Gastrocnemius medialis (tissue), 3 donors: ENCODE measurements around the genes UTP3, ANKRD17, CXCL3 and EPGN.

DNA sequence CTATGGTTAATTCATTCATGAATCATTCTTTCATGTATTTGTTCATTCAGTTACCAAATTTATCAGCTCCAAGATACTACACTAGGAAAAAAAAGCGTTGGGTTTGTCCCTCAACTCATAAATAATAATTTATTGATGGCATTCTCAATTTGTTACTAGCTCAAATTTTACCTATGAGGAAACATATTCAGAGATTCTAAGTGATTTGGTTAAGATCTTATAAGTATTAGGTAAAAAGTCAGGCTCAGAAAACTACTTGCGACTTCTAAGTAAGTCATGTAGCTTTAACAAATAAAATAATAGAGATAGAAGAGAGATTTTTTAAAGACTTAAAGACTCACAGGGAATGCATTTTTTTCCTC lies 6.7 kb upstream of the SULT1B1 start:
- PRO-cap: no peak
- RAMPAGE, long total RNA, 3 experiments: no peak in any of the 3 experiments

- PRO-cap: no peak
- RAMPAGE, long total RNA, 3 experiments: no peak in any of the 3 experiments
These were observed 4.3 kb downstream of the JCHAIN start for GRCh38 chr4:70662042-70662469.

DNA sequence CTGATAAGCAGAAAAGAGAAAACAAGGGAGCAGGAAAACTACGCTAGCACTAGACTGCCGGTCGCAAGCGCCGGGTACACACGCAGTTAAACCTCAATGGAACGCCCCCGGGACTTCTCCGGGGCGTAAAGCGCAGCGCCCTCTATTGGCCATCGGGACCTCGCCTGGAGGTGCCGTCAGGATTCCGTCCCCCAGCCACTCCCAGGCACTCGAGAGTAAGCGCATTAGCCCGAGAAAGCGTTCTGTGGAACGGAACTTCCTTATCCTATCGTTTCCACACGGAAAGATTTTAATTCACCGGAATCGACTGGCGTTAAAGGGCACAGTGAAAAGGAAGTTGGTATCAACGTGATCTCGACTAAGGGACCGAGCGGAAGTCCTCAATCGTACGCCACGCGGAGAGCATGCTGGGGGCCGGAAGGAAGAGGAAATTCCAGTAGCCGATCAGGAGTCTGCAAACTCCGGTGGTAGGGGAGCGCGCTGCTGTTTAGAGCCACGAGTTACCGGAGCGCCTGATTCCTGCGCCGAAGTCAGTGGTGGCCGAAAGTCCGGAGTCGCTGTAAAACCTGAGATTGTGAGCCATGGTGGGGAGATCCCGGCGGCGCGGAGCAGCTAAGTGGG lies at the start of gene UTP3:
TSS of gene UTP3 (plus strand) at position 436 of the 621 bp plus-strand sequence.
- PRO-cap: bidirectional peak, plus-strand start at position 343 of the sequence, minus-strand start at position 98 of the sequence; bidirectional peak, plus-strand start at position 436 of the sequence, minus-strand start at position 379 of the sequence
- RAMPAGE, long total RNA, 3 experiments: start-site peak on the plus strand in 2 of 3 experiments, centred at positions 431 to 442 of the sequence, 24 to 113 reads per replicate

- PRO-cap: no peak
- RAMPAGE, long total RNA, 3 experiments: no peak in any of the 3 experiments
These were observed 15.6 kb upstream of the RUFY3 start for GRCh38 chr4:70706126-70706628.

- PRO-cap: no peak
- RAMPAGE, long total RNA, 3 experiments: no peak in any of the 3 experiments
These were observed 3.6 kb downstream of the DCK start for GRCh38 chr4:70996923-70997523.

DNA sequence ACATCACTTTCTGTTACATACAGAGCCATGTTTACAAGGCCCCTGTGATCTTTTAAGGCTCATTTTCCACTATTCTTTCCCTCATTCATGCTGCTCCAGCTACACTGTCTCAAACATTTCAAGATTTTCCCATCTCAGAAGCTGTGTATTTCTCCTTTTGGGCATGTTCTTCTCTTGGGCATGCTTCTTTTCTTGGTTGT lies 45.8 kb upstream of the SLC4A4 start:
- PRO-cap: no peak
- RAMPAGE, long total RNA, 3 experiments: no peak in any of the 3 experiments

DNA sequence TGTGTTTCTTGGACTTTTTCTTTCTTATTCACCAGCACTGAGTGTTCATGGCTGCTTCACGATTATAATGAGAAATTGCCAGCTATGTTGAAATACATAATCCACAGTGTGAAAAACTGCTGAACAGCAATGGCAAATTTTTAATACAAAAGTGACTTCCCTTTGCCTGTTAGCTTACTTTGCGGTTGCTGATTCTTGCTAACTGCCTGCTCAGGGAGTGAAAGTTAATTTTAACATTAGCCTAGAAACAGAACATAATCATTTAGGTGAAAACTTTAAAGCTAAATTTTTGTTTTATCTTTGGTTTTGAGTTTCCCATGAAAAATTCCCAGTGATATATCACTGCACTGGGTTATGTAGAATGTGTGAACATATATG lies 1.9 kb upstream of the SLC4A4 start:
- PRO-cap: no peak
- RAMPAGE, long total RNA, 3 experiments: no peak in any of the 3 experiments

GRCh38 chr4:72846313-72846899 lies 223.1 kb downstream of the COX18 start:
- PRO-cap: no peak
- RAMPAGE, long total RNA, 3 experiments: no peak in any of the 3 experiments

GRCh38 chr4:73091033-73092369 lies 22.0 kb upstream of the COX18 start:
- PRO-cap: no peak
- RAMPAGE, long total RNA, 3 experiments: no peak in any of the 3 experiments

GRCh38 chr4:73147195-73147897 lies 77.8 kb upstream of the COX18 start:
- PRO-cap: no peak
- RAMPAGE, long total RNA, 3 experiments: no peak in any of the 3 experiments

DNA sequence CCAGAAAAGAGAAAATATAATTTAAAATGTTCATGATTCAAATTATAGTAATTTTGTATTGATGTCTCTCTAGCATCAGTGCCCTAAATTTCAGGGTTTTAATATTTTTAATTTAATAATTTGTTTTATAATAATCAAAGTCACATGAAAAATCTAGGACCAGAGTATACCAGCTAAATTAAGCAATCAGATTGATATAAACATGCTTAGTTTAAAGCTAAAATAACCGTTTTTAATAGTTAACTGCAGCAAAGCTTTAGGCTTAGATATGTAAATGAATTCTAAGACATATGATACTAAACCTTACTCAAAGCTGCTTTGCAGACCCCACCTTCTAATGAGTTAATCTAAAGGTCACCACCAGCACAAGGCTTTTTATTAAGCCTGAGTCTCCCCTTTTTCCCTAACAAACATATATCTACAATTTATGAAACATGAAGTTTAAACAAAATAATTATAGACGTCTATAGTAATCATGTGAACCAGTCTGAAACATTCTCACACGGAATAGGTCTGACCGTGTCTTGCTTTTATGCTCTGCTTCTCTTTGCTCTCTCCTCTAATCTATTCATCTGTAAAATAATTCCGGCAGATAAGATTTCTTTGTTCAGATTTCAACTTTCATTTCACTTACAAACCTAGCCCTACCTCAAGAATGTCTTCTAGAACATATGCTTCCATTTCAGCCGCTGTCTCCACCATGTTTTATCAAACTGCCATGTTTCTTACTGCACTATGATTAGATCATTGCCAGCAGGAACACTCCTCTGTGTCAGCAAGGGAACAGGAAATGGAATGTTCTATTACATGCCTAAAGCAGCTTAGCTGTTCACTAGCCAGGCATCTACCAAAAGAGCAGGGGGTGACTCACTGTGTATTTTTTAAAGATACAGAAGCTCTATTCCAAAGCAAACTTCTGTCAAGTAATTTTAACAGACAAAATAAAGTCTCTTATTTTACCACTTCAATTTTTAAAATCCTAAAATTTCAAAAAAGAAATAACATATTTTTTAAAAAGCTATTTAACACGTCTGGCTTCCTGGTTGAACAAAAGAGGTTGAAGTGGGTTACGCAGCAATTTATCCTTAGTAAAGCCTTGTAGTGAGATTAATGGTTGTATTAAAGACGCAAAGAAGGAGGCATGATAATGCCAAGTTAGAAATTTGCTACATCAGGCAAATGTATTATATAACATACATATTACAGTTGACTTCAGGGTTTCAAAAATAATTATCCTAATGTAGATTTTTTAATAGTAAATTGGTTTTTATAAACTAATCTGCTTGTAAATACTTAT lies 35.8 kb downstream of the ANKRD17 start:
- PRO-cap: unidirectional peak, minus-strand start at position 715 of the sequence
- RAMPAGE, long total RNA, 3 experiments: start-site peak on the minus strand in 2 of 3 experiments, centred at positions 754 to 766 of the sequence, 57 to 120 reads per replicate

DNA sequence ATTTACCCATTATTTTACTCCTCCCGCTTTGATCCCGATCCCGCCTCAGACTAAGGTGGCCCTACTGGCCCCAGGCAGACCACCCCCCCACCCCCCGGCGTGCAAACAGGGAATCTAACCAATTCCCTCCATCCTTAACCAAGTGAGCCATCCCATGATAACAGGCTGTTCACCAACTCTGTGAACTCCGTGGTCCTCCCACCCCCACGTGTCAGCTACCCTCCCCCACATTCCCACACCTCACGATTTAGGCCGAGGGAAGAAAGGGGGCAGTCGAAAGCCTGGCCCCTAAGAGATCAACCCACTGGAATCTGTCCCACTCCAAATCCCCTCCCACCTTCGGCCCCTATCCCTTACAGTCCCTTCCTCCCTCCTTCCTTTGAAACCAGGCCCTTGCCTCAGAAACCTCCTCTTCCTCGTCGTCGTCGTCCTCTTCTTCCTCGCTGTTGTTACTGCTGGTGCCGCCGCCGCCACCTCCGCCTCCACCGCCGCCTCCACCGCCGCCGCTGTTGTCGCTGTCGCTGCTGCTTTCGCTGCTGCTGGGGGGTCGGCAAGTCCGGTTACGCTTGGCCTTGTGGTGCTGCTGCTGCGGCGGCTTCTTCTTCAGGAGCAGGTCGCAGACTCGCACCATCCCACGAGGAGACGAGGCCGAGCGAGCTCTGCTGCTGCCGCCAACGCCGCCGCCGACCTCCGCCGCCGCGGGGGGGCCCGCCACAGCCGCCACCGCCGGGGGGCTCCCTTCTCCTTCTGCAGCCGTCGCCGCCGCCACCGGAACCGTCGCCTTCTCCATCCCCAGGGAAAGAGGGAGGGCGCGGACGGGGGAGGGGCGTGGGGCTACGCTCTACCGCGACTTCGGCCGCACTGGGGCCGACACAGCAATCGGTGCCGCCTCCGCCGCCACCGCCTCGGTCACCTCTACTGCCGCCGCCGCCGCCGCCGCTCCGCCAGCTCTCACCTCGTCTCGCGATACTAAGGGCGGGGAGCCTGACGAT lies at the start of gene ANKRD17:
TSS of gene ANKRD17 (minus strand) at position 920 of the 992 bp plus-strand sequence.
- PRO-cap: bidirectional peak, plus-strand start outside the sequence, minus-strand start at position 917 of the sequence
- RAMPAGE, long total RNA, 3 experiments: start-site peak on the minus strand in 2 of 3 experiments, centred at positions 681 to 686 of the sequence, 23 to 25 reads per replicate

- PRO-cap: bidirectional peak, plus-strand start at chr4:73704799, minus-strand start at chr4:73704674
- RAMPAGE, long total RNA, 3 experiments: no peak in any of the 3 experiments
These were observed 35.8 kb upstream of the CXCL8 start for GRCh38 chr4:73704414-73705045.

- PRO-cap: no peak
- RAMPAGE, long total RNA, 3 experiments: no peak in any of the 3 experiments
These were observed 2.3 kb downstream of the CXCL8 start for GRCh38 chr4:73742640-73743079.

DNA sequence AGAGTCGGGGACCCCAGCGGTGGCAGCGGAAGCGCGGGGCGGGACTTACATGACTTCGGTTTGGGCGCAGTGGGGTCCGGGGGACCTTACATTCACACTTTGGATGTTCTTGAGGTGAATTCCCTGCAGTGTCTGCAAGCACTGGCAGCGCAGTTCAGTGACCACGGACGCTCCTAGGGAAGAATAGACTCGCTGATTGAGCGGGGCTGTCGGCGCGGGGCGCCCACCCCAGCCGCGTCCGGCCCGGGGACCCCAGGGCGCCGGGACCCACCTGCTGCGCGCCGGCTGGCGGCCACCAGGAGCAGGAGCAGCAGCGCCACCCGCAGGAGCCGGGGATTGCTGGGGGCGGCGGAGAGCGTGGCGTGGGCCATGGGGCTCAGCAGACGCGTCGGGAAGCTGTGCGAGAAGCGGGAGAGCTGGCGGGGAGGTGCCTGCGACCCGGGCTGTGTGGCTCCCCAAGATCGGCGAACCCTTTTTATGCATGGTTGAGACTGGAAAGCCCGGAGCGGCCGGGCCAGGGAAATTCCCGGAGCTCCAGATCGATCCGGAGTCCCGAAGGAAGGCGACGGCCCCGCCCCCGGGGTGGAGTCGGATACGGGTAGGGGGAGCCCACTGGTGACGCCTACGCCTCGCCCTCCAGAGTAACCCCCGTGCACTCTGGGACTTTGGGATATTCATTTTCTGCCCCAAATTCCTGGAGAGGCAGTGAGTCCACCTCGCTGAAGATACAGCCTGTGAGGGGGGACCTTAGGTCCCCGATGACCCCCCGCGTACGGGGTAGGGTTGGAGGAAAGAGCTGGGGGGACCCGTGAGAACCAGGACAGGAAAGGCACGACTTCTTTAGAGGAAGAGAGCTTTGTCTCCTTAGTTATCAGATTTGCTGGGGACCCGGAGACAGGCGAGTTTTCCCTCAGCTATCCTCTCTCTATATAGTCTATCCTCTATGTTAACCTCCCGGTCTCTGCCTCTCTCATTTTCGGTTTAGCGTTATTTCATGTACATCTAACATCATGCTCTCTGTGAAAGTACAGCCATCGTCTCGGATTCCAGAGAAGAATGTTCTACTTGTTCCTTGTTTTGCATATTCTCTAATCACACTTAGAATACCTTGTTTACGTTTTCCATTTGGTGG lies at the start of gene CXCL3:
TSS of gene CXCL3 (minus strand) at position 449 of the 1,132 bp plus-strand sequence.
- PRO-cap: bidirectional peak, plus-strand start at position 627 of the sequence, minus-strand start at position 449 of the sequence
- RAMPAGE, long total RNA, 3 experiments: start-site peak on the minus strand in 1 of 3 experiments, centred at position 452 of the sequence, 9 reads per replicate

DNA sequence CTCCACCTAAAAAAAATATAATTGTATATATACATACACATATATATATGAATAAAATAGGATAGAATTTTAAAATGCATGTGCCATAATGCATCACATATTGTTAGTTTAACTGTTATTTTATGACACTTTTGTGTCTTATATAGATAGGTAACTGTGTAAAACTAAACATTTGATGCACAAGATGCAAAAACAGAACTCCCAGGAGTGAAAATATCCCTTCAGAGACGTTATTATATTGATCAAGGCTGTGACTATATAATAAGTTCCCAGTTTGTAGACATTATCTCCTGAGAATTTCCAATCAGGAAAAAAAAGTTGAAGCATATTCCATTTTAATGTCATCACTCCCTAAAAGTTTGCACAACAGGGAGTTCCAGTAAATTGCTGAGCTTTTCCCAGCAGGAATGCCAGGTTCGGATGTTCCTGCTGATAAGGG lies 4.9 kb upstream of the CXCL2 start:
- PRO-cap: no peak
- RAMPAGE, long total RNA, 3 experiments: no peak in any of the 3 experiments

DNA sequence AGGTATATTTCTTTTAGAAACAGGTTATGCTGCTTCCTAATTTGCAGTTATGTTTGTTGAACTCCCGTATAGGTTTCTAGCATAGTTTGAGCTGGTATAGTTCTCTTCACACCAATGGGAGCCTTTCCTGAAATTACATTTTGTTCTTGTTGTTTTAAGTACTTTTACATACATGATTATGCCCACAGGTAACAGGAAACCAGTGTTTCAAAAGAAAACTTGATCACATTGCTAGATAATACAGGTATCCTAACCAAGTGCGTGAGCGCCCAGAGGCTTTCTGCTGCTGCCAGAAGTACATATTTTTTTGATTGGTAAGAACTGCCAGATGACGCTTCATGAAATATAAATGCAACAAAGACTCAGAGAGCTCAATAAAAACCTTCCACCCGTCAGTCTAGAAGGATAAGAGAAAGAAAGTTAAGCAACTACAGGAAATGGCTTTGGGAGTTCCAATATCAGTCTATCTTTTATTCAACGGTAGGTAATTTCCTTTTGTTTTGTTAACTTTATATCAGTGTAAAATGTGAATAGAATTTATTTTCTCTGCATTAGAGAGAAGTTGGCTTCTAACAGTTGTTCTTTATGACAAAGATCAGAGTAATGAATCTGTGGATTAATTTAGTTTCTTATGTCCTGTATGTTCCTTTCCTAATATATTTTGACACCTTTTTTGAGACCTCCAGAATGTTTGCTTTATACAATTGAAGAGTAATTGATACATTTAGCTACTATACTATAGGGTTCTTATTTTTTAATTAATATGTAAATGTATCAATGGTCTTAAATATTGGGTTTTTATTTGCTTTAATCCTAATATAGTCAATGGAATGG lies at the start of gene EPGN:
TSS of gene EPGN (plus strand) at position 374 of the 834 bp plus-strand sequence.
- PRO-cap: no peak
- RAMPAGE, long total RNA, 3 experiments: no peak in any of the 3 experiments

DNA sequence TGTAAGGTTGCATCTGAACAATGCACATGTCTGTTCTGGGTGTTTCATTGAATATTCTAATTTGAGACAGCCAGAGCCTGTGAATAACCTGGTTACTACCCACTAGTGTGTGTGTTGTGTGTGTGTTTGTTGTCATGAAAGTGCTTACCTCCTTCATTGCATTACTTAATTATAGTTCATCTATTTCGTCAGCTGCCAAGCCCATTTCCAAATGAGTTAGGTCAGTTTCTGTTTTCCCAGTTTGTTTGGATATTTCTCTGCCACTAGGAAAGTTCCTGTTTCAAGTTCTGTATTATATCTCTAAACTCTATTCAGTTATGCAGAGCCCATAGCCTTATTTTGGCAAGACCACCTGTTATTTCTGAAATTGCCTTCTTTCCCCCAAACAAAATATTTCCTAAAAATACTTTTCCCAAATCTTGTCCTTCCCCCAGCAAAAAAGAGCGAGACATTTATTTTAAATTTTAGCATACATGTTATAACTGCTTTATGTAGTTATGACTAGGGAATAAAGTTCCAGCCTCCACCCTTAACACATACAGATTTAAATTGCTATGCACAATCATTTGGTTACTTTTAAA lies 1.8 kb downstream of the EREG start:
- PRO-cap: no peak
- RAMPAGE, long total RNA, 3 experiments: no peak in any of the 3 experiments

DNA sequence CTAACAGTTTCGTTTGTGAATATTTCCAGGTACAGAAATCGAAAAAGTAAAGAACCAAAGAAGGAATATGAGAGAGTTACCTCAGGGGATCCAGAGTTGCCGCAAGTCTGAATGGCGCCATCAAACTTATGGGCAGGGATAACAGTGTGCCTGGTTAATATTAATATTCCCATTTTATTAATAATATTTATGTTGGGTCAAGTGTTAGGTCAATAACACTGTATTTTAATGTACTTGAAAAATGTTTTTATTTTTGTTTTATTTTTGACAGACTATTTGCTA lies 19.7 kb downstream of the EREG start:
- PRO-cap: no peak
- RAMPAGE, long total RNA, 3 experiments: no peak in any of the 3 experiments

DNA sequence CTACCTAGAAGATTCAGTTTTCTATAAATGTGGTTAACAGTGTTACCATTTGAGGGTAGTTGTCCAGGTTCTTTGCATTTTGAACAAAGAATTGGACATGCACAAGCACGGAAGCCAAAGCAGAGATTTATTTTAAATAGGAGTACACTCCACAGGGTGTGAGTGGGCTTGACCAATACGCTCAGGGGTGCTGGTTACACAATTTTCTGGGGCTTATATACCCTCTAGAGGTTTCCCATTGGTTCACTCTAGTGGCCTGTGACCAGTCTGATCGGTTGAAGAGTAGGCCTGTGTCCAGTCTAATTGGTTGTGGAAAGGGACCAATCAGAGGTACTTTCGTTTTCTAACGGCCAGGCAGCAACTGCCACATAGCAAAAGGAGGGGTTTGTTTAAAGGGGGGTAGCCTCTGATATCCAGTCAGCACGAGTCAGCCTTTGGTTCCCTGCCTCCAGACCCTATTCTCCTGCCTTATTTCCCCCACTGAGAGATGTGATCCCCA lies 11.4 kb upstream of the AREG start:
- PRO-cap: no peak
- RAMPAGE, long total RNA, 3 experiments: no peak in any of the 3 experiments